ENCODE data around the gene SDHAF4.

DNA sequence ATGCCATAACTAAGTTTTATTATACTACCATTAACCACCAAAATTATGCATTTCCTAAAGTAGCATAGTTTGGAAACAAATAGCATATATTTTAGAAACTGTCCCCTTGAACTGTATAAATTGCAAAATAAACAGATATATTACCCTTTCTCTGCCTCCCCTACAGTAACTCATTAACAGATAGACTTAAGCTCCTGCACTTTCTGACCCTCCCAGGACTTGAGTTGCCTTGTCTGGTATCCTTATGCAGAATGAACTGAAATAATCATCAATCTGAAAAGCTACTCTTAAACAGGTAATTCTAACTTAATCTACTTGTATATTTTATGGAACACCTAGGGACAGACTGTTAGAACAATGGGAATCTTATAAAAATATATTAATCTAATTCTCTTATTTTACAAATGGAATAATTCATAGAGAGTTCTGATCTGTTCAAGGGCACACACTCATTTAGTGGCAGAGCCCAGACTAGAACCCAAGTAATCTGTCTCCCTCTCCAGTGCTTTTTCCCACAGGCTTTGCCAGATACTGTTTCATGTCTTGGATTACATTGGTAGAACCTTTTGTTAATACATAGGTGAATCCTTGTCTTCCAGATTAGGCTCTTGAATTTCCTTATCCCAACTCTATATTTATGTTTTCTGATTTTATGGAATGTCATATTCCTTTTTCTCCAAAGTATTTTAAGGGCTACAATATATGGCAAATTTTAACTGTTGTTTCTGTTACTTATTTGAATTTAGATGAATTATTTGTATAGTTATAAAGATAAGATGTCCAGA, 50.6 kb upstream of the PTP4A1 start:
- PRO-cap, result no peak

GRCh38 chr6:63579935-63580783, 7.9 kb downstream of the PTP4A1 start:
- PRO-cap, result no peak

DNA sequence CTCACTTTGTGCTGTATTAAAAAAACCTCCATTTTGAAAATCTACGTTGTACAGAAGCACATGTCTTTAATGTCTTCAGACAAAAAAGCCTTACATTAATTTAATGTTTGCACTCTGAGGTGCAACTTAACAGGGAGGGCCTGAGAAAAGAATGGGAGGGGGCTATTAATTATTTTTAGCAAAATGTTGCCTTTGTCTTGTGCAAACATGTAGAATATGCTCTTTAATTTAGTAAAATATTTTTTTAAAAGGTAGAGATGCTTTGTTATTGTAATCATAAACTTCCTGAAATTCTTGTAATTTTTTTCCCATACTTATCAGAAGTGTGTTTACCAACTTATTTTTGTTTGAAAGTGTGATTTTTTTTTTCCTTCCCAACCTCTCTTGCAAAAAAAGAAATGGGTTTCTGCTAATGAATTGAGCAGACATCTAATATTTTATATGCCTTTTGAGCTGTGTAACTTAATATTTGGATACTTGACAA, 8.5 kb downstream of the PTP4A1 start:
- PRO-cap, result no peak

- PRO-cap, result no peak
Measured at GRCh38 chr6:63711887-63712791, 76.5 kb downstream of the PHF3 start.

DNA sequence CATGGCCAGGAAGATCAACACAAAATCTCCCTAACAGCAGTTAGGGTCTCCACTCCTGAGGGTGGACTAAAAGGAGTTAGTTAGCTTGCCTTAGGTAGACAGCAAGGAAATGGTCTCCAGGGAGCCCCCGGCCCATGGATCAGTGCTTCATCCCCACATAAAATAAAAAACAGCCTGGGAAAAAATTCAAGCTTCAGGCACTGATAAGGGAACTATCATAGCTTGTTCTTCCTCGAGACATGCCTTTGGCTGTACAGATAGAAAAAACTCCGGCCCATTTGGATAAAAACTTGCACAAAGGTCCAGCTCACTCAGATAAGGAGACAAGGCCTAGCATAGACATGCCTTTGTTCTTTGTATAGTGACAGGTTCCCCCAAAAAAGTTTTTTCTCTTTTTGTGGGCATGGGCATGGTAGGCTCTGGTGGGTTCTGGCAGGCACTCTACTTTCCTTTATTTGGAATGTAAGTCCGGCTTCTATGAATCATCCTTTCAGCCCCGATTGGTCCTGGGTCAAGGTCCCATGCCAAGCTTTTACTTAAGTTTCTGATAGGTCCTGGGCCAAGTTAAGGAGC, 230.7 kb upstream of the EYS start:
- PRO-cap, result no peak

DNA sequence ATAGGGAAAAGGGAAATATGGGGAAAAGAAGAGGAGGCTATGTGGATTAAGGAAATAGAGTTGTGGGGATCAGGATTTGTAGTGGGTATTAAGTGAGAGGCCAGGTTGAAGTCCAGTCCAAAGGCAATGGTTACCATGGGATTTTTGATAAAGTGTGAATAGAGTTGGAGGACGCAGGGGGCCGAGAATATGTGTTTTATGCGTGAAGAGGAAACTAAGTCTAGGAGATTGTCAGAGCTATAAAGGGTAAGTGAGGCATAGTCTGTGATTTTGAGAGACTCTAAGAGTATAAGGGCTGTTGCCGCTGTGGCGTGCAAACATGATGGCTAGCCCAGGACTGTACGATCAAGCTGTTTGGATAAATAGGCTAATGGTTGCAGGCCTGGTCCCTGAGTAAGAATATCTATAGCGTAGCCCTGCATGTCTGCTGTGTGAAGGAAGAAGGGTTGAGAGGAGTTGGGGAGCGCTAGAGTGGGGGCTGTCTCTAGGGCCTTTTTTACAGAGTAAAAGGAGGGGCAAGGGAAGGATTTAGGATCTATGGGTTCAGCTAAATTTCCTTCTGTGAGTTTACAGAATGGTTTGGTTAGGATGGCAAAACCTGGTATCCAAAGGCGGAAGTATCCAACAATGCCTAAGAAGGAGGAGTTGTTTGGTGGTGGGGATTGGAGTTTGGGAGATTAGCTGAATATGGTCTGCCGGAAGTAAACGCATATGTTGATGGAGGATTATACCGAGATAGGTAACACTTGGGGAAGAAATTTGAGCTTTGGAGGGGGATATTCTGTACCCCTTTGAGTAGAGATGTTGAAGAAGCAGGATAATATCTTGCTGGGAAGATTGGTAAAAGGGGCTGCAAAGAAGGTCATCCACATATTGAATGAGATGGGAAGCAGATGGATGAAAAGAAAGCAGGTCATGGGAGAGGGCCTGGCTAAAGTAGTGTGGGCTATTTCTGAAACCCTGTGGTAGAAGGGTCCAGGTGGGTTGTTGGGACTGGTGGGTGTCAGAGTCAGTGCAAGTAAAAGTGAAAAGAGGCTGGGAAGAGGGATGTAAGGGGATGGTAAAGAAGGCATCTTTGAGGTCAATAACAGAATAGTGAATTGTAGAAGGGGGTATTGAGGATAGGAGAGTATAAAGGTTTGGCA, 749.5 kb upstream of the ADGRB3 start:
- PRO-cap, result no peak

DNA sequence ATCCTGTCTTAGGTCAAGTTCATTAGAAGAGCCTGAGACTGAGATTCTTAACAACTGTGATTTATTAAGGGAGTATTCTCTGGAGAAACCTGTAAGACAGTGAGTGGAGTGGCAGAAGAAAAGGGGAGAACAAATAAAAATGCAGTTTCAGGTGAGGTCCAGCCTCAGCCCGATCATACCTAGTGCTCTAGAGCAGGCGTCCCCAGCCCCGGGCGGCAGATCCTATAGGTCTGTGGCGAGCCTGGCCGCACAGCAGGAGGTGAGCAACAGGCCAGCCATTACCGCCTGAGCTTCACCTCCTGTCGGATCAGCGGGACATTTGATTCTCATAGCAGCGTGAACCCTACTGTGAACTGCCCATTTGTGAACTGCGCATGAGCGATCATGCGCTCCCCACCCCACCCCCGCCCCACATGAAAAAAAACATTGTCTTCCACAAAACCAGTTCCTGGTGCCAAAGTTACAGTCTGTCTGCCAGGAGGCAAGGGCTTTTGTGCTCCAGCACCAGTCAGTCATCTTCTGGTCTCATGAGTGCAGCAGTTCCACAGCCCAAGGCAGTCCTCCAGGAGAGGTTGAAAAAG, 59.1 kb upstream of the ADGRB3 start:
- PRO-cap, result bidirectional peak, plus-strand start at position 438 of the sequence, minus-strand start at position 321 of the sequence

GRCh38 chr6:69138830-69139632, 503.9 kb downstream of the ADGRB3 start:
- PRO-cap, result no peak

GRCh38 chr6:69816003-69816330, 19.2 kb upstream of the LMBRD1 start:
- PRO-cap, result no peak

GRCh38 chr6:70566574-70567499, at the start of gene SDHAF4:
Gene SDHAF4 (plus strand): TSS chr6:70566930.
- PRO-cap, result bidirectional peak, plus-strand start at chr6:70566930, minus-strand start at chr6:70566800; bidirectional peak, plus-strand start at chr6:70567404, minus-strand start at chr6:70567352

DNA sequence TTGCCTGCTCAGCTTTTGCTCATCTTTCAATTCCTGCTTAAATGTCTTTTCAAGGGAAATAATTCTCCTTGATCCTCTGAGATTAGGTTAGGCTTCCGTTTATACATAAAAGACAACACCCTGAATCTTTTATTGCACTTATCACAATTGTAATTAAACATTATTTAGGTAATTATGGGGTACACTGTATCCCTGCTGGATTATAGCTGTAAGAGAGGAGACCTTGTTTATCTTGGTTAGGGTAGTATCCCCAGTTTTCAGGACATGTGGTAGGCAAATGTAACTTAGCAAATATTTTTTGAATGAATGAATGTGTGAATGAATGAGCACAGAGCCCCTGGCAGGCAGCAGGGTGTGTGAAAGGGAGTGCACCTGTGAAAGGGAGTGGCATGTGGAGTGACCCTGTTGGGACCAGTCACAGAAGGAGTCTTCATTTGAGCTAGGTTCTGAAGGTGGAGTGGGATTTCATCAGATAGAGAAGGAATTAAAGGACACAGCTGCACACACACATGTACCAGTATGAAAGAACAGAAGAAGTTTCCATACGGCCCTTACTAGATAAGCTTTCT, 4.8 kb downstream of the SMAP1 start:
- PRO-cap, result no peak

DNA sequence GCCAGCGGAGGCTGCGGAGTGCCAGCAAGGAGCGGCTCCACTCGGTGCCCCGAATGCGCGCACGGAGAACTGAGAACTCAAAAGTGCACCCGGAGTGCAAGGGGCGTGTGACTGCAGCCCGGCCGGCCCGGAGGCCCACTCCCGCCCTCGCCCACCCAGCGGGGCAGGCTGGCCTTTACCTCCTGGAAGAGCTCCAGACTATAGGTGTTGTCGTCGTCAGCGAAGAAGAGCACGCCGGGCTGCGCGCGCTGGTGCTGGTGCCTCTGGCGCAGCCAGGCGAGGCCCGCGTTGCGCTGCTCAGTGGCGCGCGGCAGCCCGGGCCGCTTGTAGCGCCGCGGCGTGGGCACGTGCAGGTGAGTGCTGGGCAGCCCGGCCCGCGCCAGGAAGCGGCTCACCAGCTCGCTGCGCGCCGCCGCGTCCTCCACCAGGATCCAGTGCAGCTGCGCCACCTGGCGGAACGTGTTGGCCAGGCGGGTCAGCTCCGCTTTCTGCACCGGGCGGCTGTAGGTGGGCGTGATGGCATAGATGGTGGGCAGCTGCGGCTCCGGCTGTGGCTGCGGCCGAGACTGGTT, 1.1 kb downstream of the B3GAT2 start:
- PRO-cap, result no peak

DNA sequence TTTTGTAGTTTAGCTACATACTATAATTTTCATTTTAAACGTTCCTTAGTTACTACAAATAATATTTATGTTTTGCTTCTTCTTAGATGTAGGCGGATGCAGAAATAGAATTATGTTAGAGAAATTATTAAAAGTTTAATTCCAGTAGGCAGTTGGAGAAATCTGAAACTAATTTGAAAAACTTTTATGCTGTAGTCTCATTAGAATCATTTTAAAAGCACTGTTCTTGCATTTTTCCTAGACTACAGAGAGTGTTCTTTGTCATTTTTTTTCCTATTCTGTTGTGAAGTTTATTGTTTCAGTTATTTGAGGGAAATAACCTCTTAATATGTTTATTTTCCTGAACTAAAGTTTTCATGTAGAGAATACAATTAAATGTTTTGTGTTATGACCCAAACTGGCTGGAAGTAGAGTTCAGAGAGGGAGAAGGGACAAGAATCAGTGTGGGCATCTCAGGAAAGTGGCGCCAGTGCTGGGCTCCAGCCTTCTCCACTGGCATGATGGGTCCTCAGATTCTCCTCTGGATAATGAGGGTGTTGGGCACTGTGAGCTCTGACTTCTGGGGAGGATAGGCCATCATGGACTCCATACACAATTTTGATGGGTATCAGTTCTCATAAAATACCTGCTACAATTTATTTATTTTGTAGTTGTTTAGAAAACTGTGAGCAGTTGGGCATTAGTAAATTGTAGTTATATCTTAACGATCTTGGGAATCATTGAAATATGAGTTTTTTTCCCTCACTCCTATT, 18.3 kb downstream of the OGFRL1 start:
- PRO-cap, result no peak

GRCh38 chr6:71404073-71404674, 115.6 kb downstream of the OGFRL1 start:
- PRO-cap, result no peak

DNA sequence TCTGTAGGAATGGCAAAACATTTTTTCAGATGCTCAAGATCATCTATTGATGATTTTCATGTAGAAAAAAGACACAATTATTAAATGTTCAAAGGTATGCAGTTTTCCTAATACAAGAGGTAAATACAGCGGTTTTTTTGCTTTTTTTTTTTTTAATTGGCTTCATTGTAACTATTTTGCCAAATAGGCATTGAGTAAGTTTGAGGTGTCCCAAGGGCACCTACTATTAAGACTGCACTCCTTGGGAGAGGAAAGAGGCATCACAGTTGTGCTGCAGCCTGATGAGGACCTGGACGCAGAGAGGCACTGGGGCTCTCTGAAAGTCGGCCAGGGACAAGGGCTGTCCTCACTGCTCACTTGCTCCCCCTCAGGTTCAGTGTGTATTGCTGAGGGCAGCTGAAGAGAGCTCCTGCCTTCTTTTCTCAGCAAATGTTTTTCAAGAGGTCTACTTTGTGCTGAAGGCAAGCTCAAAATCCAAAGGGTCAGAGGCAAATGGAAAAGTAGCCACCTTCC, 331.7 kb downstream of the RIMS1 start:
- PRO-cap, result no peak

GRCh38 chr6:72620969-72621949, 605 bp upstream of the KCNQ5 start:
- PRO-cap, result no peak

GRCh38 chr6:72767974-72768490, 146.2 kb downstream of the KCNQ5 start:
- PRO-cap, result no peak

DNA sequence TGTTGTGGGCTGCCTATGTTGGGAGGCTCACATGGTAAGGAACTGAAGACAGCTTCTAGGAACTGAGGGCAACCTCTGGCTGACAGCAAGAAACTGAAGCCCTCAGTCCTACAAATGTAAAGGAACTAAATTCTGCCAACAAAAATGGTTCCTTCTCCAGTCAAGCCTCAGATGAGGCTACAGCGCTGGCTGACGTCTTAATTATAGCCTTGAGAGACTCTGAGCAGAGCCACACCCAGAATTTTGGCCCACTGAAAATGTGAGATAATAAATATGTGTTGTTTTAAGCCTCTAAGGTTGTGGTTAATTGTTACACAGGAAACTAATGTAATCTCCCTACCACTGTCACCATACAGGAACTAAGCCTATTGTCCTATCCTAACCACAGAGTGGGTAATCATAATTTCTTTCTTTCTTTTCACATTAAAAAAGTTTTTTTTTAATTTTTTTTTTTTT, 27.8 kb downstream of the DDX43 start:
- PRO-cap, result no peak

- PRO-cap, result no peak
Measured at GRCh38 chr6:73505988-73506326, 14.9 kb downstream of the EEF1A1 start.

GRCh38 chr6:73519468-73519802, 1.4 kb downstream of the EEF1A1 start:
- PRO-cap, result no peak

All from H9 (cell line).